Foreskin fibroblast (primary cell): ENCODE measurements around a stretch of chr7.

DNA sequence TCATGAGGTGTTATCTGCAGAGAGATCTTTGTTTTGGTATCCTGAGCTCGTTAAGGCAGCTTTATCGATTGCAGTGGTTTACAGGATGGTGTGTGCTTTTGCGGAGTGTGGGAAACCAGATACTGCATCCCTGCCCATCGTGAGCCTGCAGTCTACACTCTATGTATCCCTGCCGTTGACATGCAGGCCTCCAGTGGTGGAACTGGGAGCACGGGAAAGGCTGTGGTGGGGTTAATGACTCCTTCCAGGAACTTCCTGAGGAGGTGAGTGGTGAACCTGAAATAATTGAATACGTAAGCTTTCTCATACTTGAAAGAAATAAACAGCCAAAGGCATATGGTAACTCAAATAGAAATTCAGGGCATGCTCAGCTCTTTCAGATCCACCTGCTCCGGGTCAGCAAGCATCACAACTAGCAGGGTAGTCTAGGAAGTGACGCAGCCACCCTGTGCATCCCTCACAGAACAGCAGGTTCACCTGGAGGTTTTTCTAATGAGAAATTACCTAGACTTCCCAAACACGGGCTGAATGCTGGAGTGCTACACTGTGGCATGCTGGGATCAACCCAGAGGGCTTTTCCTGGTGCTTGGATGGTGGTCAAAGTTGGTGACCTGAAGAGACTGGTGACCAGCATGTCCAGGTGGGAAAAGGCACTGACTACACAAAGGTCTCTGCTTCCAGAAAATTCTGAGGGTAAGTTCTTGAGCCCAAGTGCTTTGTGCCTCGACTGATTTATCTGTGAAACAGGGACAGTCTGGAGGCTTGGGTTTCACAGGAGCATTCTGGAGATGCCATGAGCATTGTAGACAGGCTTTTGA is 66.8 kb upstream of the DNAJB6 start:
- RRBS: no CpG with 5 or more reads among the region's 11 CpGs

DNA sequence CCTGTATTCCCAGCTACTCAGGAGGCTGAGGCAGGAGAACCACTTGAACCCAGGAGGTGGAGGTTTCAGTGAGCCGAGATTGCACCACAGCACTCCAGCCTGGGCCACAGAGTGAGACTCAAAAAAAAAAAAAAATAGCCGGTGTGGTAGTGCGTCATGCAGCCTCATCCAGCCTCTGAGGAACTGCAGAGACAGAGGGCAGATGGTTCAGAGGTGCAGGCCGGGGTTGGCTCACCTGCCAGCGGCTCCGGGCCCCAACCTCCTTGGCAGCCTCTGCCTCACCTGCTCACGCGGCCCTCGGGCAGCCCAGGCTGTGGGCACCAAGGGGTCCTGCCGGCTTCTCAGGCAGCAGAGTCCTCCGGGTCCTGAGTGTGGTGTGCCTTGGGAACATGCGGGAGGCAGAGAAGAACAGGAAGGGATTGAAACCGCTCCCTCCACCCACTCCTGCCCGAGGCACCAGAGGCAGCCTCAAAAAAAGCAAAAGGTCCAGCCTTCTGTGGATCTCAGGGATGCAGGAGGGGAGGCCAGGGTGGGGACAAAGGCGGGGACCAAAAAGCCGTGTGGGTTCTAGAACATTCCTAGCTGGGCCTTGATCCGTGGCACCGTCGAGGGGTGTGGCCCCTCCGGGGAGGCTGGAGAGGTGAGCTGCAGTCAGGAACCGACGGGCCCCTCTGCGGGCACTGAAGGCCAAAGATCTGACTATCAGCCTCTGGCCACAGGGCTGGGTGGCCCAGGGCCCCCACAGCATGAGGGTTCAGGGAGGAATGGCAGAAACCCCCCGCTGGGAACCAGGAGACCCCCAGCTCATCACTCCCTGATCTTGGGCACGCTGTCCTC is 55.4 kb upstream of the DNAJB6 start:
- RRBS: 87% methylated on average over 5 of the region's 25 CpGs

- RRBS: no CpG with 5 or more reads among the region's 3 CpGs
Observed at GRCh38 chr7:157352309-157352769, 15.5 kb downstream of the DNAJB6 start.

DNA sequence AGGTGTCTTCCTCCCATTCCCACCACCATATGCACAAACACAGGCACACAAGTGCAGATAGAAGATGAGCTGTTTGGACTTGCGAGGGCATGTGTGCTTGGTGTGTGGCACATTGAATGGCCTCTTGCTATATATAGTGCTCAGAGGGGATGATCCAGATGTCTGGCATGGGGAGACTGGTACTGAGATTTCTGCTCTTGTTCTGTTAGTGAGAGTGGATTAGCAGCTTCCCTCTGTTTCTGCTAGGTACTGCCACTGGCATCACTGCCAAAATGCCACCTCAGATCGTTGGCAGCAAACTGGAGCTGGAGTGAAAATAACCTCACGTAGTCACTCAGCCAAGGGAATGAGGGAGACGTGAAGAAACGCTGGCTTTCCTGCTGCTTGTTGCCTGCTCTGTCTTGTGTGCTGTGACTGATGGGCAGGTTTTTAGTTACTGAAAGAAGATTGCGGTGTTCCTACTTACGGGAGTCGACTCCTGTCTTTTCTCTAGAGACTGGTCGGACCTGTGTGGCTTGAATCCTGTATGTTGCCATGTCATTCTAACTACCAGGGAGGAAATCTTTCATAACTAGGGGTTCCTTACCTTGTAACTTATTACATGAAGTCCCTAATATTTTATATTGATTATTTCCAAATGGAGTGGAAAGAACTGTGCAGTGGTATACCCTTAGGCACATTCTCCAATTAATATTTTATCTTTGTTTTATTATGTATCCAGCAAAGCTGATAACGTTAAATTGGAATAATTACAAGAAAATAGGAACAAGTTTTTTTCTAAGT is 19.4 kb downstream of the DNAJB6 start:
- RRBS: no CpG with 5 or more reads among the region's 10 CpGs

DNA sequence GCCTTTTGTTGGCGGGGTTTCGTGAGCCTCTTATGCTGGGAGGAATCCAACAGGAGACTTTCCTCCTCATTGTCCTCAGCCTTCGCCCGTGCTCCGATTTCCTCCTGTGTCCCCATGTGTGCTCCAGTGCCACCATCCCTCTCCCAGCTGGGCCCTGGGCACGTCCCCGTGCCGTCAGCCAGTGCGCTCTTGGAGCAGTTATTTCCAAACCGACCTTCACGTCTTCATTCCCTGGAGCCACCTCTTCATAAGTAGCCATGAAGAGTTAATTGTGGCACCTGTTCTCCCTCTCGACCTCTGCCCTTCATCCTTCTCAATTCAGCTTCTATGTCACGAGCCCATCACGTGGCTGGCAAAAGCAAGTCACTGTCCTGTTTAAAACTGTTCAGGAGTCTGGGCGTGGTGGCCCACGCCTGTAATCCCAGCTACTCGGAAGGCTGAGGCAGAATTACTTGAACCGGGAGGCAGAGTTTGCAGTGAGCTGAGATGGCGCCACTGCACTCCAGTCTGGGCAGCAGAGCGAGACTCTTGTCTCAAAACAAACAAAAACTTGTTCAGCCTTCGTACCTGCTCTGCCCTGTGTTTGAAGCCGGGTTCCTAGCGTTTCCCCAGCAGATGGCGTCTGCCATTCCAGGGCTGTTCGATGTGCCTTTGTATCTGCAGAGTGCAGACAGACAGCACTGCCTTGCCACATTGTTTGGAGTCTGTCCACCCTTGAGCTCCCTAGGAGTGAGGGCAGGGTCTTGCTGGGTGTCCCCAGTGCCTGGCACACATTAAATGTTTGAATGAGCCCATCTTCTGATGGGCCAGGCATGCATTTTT is 60.9 kb downstream of the DNAJB6 start:
- RRBS: no CpG with 5 or more reads among the region's 25 CpGs

- RRBS: no CpG with 5 or more reads among the region's 9 CpGs
Observed at GRCh38 chr7:157398300-157398802, 61.5 kb downstream of the DNAJB6 start.

DNA sequence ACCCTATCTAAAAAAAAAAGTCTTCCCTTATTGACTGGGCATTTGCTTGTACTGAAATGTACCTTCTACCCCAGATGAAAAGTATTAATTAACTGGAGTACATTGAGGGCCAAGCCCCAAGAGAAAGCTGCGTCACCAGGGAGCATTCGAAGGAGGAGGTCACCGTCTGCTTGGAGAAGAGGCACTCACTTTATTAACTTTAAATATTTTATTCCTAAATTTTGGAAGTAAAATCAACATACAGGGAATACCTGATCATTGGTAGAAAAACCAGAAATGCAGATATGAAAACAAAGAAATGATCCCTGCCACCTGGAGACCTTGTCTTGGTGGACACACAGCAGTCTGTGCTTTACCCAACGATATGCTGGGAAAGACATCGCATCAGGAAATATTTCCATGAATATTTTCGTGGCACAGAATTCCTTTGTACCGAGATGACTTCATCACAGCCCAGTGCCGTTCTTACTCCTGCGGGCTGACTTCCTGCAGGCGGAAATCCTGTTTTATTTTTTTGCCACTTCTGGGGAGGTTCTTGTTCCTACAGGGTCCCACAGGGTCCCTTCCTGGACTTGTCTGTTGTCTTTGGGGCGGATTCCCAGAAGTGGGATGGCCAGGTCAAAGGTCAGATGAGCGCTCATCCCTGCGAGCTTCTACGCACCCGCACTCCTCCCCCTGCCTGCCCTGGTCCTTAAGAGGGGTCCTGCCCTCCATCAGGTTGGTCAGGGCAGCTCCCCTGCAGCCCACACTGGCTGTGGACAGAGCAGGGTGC is 86.4 kb downstream of the DNAJB6 start:
- RRBS: no CpG with 5 or more reads among the region's 15 CpGs

- RRBS: no CpG with 5 or more reads among the region's 40 CpGs
Observed at GRCh38 chr7:157576243-157576878, 239.6 kb downstream of the DNAJB6 start.

DNA sequence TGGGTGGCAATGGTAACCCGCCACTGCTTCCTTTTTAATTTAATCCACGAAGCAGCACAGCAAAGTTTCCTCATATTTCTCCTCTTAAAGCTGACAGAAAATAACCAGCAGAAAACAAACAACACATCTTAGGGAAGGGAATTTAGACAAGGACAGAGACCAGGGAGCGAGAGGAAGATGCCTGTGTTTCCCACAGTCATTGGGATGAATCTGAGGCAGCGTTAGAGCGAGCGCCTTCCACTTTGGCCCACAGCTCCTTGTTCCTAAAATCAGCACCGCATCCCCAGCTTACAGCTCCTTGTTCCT is 593.4 kb downstream of the PTPRN2 start:
- RRBS: no CpG with 5 or more reads among the region's 7 CpGs

DNA sequence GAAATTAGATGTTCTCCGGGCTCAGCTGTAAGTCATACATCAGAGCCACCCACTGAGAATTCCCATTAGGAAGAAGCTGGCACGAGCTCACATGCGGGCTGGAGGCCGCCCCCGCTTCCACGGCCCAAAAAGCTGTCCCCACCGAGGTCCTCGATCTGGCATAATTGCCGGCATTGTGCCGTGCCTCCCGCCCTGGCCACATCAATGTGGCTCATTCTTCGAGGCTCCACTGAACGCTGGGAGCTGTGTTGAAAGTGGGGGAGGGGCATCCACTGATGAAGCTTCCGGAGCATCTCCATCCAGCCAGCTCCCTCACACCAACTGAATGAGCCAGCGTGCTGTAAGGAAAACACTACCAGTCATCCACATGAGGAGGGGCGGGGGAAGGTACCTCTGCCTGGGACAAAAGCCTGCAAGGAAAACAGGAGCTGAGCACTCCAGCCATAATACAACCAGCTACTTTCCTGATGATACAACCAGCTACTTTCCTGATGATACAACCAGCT is 173.1 kb downstream of the PTPRN2 start:
- RRBS: 11% methylated on average over 4 of the region's 16 CpGs

DNA sequence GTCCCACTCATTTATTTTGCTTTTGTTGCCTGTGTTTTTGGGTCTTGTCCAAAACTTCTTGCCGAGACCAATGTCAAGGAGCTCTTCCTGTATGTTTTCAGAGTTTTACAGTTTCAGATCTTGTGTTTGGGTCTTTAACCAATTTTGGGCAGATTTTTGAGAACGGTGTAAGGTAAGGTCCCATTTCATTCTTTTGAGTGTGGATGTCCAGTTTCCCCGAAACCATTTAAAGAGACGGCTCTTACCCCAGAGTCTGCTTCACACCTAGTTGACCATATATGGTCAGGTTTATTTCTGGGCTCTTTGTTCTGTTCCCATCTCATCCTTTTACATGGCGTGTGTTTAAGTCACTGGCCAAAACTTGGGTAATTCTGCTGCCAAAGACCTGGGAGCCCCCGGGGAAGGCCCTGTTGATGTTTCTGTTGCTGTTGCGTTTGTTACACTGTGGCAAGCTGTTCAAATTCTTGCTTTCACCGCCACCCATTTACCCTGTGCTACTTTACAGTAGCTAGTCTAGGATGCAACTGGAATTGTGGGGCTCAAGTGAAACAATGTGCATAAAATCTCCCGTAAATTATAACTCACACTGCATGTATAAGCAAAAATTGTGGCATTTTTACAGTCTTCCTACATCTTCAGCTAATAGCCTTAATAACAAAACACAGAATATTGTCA is 120.0 kb downstream of the PTPRN2 start:
- RRBS: no CpG with 5 or more reads among the region's 9 CpGs

DNA sequence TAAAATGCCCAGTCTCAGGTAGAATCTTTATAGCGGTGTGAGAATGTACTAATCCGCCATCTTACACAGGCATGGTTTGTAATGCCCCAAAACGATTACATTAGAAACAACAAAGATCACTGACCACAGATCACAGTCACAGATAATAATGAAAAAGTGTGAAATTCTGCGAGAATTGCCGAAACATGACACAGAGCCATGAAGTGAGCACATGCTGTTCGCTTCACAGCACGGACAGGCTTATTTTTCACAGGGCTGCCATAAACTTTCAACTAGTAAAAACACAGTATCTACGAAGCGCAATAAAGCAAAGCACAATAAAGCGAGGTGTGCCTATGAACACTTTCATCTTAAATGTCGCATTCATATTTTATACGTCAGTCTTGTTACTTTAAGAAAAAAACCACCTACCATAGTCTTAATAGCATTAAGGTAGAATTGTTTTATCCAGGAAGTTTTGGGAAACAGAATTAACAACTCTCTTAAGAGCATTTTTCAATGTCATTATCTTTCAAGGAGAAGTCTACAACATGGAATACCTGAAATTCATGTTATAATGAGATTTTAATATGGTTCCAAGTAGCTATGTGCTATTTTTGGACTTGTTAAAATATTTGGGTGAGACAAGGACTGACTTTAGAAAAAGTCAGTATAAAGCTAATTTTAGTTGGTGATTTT is 51.5 kb downstream of the ESYT2 start:
- RRBS: no CpG with 5 or more reads among the region's 12 CpGs

DNA sequence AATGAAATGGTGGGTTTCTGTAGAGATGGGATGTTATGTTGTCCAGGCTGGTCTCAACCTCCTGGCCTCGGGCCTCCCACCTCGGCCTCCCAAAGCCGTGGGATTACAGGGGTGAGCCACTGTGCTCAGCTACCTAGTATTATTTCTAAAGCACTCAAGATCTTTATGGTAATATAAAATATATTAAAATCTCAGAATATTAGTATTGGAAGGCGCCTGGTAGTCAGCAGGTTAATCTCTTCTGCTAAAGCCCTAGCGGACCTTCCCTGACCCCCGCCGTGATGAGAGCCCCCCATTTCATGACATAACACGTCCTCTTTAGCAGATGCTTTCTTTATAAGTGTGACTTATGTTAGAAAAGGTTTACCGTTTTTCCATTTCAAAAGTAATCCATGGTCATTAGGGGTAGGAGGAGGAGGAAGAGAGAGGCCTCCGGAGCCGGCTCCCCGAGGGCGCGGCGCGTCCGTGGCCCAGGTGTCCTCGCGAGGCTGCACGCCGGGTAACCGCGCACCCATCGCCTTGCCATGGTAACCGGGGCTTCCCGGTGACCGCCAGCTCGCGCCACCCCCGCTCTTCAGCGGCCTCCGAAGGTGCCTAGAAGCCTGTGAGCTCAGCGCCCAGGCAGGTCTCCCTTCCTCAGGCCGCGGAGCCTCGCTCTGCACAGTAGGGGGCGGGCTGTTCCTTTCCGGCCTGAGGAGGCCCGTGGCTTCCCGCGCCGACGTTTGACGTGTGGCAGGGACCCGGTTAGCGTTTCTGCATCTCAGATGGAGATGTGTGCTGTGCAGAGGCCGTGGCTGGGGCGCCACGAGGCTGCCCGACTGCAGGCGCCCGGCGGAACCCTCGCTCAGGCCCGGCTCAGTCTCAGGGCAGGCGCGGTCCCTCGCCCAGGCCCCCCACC is 116.9 kb downstream of the DYNC2I1 start:
- RRBS: 40% methylated on average over 25 of the region's 58 CpGs

DNA sequence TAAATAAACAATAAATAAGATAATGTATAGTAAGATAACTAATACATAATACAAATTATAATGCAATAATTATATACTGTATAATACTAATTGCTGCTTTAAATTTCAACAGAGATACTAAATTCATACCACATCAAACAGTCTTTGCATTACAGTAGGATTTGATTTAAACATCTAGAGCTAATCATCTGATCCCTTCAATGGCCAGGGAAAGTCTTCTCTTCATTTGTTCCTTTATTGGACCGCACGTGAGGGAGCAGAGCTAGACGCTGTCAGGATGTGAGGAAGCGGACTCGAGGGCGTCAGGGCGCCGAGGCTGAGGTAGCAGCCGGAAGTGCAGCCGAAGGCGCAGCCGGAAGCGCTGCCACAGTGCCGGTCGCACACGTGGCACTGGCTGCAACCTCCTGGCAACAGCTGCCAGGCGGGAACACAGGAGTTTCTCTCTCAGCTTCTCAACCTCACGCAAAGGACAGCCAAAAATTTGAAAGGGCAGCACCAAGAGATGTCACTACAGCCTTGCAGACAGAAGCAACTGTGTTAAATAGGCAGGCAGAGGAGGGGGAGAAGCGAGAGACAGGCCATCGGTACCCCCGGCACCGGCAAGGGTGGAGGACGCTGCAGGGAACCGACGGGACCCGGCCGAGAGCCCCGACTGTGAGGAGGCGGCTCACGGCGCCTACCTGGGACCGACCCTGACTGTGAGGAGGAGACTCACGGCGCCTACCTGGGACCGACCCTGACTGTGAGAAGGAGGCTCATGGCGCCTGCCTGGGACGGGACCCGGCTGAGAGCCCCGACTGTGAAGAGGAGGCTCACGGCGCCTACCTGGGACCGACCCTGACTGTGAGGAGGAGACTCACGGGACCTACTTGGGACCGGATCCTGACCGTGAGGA is 32.4 kb downstream of the VIPR2 start:
- RRBS: 47% methylated on average over 9 of the region's 45 CpGs

- RRBS: 36% methylated on average over 5 of the region's 9 CpGs
Observed at GRCh38 chr7:159211411-159211868, 66.8 kb upstream of the VIPR2 start.